H4 (cell line): ENCODE data around the gene MTA3.

DNA sequence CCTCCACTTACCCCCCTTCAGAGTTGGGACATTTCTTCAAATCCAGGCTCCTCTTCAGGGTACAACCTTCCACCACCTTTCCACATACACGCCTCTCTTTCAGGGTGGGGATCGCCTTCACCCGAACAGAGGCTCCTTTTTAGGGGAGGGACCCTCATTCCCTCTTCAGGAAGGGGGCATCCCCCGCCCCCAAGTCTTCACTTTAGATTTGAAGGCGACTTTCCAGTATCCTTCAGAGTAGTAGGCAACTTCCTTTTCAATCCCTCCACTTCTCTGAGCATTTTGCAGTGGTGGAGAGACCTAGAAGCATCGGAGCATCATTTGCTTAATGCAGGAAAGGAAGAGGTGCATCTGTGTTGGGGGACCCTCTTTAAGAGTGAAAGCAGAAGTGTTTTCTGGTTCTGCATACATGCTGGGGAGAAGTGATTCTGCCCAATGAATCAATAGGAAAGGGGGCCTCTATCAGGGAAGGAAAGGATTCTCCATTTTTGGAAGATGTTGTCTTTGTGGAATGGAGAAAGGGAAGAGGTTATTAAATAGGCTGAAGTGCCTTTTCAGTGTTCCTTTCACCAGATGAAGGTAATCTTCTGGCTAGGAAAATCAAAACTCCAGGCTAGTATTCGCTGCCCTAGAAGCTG is 925 bp downstream of the EML4 start:
- RAMPAGE, long total RNA: no peak

DNA sequence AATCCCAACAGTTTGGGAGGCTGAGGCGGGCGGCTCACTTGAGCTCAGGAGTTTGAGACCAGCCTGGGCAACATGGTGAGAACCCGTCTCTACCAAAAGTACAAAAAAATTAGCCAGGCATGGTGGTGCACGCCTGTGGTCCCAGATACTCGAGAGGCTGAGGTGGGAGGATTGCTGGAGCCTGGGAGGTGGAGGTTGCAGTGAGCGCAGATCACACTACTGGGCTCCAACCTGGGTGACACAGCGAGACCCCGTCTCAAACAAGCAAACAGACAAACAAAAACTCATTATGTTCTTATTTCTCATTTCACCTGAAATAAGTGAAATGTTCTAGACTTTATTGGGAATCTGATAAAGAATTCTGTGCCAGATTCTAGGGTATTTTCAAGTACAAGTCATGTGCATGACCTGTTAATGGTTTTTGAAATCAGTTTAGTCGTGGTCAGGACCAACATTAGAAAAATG is 8.2 kb downstream of the EML4 start:
- RAMPAGE, long total RNA: no peak

GRCh38 chr2:42340367-42341191 is 20.4 kb downstream of the COX7A2L start:
- RAMPAGE, long total RNA: no peak

GRCh38 chr2:42568310-42569093 is at the start of gene MTA3:
TSS of gene MTA3 (plus strand) at chr2:42568632.
- RAMPAGE, long total RNA: no peak

GRCh38 chr2:42707622-42708248 is 56.2 kb downstream of the OXER1 start:
- RAMPAGE, long total RNA: no peak

GRCh38 chr2:42725700-42725921 is 38.3 kb downstream of the OXER1 start:
- RAMPAGE, long total RNA: no peak

DNA sequence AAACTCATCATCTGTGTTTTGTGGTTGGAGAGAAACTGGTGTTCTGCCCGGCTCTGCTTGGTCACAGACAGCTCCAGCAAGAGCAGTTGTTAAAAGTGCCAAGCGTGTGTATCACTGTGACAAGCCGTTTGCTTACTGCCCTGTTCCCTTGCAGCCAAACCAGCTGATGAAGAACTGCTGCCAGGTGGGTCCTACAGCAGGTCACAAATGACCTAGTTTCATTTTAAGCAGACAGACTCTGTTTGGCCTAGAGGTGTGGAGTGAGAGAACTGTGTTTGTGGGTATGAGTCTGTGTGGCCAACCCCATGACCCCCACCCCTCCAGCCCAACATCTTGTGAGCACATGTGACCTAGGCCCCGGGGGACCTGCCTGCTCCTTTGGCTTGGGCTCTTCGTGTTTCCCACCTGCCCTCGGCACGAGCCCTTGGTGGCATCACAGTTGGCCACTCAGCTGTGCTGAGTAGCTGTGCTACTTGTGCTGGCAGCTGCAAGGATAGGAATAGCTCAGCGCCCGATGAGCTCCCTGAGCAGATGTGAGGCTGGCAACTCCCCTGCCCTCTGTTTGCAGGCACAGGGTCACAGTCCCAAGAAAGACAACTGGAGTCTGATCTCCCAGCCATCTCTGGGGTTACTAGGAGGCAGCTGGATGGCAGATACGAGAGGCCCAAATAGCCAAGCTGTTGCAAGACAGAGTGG is 9.7 kb downstream of the OXER1 start:
- RAMPAGE, long total RNA: no peak

GRCh38 chr2:42906423-42907552 is 114.4 kb upstream of the HAAO start:
- RAMPAGE, long total RNA: no peak

- RAMPAGE, long total RNA: no peak
Measured at GRCh38 chr2:42923680-42924065, 131.3 kb upstream of the HAAO start.

- RAMPAGE, long total RNA: no peak
Measured at GRCh38 chr2:42924485-42925279, 132.3 kb upstream of the HAAO start.

DNA sequence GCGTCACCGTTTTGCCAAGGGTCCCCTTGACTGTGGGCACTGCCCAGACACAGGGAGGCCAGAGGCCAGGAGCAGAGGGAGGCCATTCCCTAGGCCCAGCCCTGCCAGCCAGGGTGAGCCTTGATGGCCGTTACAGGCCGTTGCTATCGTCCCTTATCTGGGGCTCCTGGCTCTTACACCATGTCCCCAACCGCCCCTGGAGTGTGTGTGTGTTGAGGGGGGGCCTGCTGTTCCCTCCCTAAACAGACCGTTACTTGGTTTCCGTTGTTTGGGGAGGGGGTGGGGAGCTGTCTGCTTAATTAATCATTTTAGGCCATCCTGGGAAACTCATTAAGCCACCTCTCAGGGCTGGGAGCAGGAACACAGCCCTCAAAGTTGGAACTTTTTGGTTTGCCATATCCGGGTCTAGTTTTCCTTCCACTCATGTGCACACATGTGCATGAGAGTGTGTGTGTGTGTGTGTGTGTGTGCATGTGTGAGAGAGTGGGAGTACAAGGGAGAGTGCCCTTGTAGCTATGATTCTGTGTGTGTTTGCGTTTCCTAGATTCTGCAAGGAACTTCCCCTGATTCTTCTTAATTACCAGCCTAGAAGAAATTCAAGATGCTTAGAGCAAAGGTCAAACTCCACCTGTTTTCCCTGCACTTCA is 135.2 kb upstream of the HAAO start:
- RAMPAGE, long total RNA: no peak

GRCh38 chr2:42964650-42965207 is 172.3 kb upstream of the HAAO start:
- RAMPAGE, long total RNA: no peak

- RAMPAGE, long total RNA: no peak
Measured at GRCh38 chr2:42979409-42980316, 187.3 kb upstream of the HAAO start.

- RAMPAGE, long total RNA: no peak
Measured at GRCh38 chr2:43039112-43039841, 187.1 kb downstream of the ZFP36L2 start.

DNA sequence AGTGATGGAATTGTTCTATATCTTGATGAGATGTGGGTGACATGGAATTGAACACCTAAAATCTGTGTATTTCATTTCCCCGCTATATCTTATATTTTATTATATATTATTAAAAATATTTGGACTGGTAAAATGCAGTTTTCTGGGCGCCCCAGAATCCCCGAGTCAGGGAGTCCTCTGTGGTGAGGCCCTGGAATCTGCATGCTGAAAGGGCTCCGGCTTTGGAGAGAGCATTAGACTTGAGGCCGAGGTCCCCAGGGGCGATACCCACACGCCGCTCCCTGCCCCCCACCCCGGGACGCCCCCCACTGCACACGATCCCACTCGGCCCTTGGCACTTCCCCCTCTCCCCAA is 126.1 kb downstream of the ZFP36L2 start:
- RAMPAGE, long total RNA: no peak

DNA sequence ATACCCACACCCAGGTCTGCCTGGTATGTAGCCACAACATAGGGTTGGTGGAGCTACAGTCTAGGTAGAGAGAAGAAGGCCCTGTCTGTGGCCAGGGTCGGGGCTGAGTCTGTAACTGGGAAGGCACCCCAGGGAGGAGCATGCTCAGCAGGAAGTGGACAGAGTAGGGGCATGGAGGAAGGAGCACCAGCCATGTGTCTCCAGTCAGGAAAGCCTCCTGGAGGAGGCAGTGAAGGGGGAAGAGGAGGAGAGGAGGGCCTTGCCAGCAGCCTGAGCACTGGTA is 98.3 kb downstream of the ZFP36L2 start:
- RAMPAGE, long total RNA: no peak

DNA sequence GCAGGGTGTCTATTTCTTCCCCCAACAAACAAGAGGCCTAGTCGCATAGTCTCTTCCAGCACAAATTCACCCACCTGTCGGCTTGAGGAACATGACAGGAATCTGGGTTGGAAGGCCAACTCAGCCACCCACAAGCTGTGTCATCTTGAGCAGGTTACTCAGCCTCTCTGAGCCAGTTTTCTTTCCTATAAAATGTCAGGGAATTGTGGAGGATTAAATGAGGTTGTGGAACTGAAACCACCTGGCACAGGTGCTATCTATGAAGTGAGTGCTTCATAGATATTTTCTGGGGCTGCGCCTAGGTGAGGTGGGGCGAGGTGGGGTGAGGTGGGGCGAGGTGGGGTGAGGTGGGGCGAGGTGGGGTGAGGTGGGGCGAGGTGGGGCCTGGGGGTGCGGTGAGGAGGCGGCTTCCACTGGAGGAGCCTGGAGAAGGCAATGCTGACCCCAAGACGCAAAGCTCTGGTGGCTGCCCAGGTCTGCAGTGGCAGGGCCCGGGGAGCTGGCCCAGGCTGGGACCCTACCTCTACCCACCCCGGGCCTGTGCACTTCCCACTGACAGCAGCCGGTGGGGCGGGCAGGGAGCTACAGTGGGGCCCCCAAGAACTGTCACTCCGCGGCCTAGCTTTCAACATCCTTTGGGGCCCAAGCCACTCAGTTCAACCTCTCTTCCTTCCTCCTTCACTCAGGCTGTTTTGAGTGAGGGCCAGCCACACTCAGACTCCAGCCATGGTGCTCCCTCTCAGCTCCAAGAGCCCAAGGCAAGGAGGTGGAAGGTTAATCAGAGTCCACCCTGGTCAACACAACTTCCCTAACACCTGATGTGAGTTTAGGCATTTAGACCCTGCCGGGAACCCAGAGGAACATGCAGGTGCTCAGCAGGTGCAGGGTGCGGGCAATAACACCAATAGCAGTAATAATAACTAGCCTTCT is 93.8 kb downstream of the ZFP36L2 start:
- RAMPAGE, long total RNA: no peak

- RAMPAGE, long total RNA: no peak
Measured at GRCh38 chr2:43158024-43158441, 68.4 kb downstream of the ZFP36L2 start.

- RAMPAGE, long total RNA: no peak
Measured at GRCh38 chr2:43222365-43222697, 4.1 kb downstream of the ZFP36L2 start.

- RAMPAGE, long total RNA: no peak
Measured at GRCh38 chr2:43226782-43227805, 688 bp upstream of the ZFP36L2 start.